Temporal lobe (tissue), 2 donors: ENCODE measurements around the genes ANKRD1 and PCGF5.

DNA sequence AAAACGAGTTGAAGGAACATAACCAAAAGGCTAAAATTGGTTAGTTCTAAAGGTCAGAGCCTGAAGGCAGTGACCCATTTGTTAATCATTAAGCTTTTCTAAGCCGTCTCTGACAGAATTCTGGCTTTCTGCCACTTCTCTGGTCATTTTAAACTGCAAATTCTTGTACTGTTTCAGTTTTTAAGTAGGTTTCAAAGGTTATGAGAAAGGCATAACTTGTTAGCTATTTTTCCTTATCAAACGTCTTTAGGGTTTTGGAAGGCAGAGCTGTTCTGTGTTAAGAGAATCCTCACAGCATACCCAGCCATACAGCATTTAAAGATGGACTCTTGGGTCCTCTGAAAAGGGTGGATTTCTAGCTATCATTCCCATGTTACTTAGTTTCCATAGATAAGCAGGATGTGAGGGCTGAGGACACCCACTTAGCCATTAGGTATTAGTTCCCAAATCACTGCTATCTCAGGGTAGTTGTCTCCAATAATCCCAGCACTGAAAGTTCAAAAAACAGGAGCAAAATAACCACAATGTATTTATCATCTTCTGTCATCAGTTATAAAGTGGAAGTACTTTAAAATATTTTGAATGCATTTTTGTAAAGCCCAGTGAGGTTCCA is 196.7 kb downstream of the RNLS start:
- RAMPAGE, long total RNA = no peak

DNA sequence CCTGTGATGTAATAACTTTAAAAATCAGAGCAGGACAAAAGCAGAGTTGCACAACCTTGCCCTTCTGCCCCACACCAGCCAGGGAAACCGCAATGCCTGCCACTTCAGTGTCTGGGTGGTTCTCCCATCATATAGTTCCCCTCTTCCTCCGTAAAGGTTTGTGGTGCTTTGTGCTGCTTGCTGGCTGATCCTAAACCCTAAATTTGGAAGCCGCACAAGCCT is 9.8 kb upstream of the LIPM start:
- RAMPAGE, long total RNA = no peak

- RAMPAGE, long total RNA = no peak
These were observed 2.6 kb downstream of the STAMBPL1 start for GRCh38 chr10:88882618-88883049.

- RAMPAGE, long total RNA = no peak
These were observed 21.6 kb downstream of the STAMBPL1 start for GRCh38 chr10:88901497-88902254.

DNA sequence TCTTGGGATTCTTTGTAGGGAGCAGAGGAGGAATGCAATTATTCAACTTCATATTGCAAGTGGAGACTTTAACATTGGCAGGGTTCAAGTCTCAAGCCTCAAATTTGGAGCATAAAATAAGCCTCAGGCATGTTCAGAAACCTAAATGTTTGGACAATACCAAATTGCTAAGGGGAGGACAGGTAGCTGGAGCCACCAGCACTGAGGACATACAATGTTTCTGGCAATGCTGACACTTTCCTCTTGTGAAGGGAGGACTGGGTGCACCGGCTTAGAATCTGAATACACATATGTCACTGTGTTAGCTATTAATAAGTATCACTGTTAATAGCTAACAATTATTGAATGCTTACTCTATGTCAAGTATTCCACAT is 12.2 kb downstream of the ACTA2 start:
- RAMPAGE, long total RNA = no peak

DNA sequence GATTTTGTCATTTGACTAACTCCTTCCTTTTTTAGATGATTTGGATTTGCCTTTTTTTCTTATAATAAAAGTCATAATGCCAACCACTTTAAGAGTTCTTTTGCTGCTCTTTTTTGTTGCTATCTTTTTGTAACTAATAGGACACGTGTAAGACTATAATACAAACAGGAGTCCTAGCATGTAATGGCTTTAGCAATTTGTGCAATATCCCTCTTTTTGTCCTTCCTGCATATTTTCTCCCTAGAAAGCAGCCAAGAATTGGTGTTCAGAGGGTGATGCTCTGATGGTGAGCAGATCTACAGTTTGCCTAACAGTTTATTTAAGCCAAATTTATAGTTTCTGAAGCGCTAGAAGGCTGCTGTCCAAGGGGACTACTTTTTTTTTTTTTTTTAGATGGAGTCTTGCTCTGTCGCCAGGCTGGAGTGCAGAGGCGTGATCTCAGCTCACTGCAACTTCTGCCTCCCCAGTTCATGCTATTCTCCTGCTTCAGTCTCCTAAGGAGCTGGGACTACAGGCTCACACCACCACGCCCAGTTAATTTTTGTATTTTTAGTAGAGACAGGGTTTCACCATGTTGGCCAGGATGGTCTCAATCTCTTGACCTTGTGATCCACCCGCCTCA is 18.9 kb upstream of the FAS start:
- RAMPAGE, long total RNA = no peak

- RAMPAGE, long total RNA = no peak
These were observed 617 bp downstream of the LIPA start for GRCh38 chr10:89250648-89251668.

- RAMPAGE, long total RNA = no peak
These were observed 18.6 kb upstream of the LIPA start for GRCh38 chr10:89270119-89270542.

DNA sequence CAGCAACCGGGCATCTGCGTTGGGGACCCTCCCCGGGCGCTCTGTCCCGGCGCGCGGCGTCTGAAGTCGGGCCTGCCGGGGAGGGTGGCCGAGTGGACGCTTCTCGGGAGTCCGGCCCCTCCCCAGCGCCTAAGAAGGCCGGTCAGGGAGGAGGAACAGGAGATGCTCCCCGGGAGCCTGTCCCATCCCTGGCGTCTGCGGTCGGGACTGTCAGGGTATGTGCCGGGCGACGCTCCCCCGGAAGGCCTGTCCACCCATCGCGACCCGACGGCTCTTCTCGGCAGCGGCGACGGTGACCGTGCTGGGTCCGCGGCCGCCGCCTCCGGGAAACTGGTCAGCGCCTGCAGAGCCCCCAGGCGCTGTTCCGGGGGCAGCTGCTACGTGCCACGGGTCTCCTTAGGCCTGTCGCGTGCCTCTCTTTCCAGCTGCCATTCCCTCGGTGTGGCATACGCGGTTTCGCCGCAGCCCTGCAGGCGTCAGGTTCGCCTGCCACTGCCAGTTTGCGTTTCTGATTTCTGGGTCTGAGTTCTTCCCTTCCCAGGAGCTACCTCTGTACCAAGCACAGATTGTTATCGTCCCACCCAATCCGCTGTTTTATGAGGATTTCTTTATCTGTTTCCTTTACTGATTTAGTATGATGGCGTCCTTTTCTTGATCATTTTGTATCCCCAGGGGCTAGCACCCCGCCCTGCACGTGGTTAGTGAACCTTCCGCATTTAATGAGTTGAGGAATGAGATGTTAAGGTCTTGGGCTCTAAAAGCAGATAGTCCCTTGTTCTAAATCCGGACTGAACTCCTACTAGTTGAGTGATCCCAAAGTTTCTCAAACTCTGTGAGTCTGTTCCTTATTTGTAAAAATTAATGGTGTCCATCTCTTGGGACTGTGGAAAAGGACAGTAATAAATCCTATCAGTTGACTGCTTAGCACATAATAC is 824 bp downstream of the IFIT5 start:
- RAMPAGE, long total RNA = no peak

DNA sequence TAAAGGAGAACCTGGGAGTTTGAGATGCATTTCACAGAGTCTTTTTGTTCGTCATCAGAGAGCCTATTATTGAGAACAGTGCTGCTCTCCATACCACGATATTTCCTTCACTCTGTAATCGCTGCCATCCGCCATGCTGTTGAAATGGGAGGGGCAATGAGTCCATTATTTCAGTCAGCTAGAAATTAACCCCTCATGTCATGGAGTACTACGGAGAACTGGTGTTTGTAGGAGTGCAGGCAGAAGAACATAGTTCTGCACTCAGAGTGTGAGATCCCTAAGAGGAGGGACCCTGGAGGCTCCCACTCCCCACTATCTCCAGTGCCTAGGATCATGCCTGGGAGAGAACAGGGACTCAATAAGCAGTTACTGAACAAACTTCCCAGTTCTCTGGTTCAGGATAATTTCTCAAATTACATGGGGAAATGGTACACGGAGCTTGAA is 59.2 kb downstream of the SLC16A12 start:
- RAMPAGE, long total RNA = no peak

DNA sequence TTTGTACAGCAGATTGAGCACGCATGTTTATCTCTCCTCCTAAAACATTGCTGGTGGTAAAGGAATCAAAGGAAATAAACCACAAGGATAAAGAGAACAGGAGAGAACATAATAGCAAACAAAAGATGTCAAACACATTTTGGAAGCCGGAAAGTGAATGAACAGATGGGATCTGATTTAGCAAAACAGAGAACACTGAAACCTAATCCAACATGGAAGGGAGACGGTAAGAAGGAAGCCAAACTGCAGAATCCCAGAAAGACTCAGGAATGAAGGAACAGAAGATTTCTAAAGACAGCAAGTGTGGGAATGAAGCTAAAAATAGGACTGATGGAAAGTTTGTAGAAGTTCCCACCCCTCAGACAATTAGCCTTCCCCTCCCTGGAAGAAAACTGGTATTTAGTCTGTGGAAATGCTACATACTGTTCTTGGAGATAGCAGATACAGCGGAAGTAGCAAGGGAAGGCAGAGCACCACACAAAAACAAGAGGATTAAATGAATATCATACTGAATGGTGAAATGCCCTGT is 40.8 kb downstream of the SLC16A12 start:
- RAMPAGE, long total RNA = no peak

DNA sequence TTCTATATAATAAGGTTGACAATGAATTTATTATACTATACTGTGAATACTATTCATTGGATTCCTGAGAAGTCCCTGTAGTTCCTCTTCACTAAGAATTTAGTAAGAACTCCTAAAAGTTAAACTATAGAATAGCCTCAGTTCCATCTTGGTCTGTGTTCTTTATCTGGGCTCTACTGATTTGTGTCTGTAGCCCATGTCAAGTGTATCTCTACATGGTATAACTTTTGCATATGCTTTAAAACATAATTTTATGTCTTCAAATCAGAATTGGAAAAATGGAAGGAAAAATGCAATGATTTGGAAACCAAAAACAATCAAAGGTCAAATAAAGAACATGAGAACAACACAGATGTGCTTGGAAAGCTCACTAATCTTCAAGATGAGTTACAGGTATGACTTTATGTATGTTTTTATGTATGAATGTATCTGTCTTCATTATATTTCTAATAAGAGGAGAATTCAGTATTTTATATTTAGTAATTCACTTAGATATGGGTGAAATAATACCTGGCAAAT is 51.0 kb downstream of the KIF20B start:
- RAMPAGE, long total RNA = no peak

DNA sequence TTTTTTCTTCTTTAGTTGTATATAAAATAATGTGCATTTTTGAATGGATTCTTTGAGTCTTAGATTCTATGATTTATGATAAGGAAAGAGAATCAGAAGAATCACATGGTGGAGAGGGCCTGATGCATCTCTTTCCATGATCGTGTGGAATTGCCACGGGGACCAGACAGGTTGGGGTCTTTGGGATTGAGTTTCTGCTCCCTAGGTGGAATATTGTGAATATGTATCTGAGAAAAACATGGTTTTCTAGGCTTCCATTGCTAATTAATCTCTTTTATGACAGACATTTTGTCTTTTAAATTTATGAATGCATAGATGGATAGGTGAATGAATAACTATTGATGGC is 444.1 kb downstream of the KIF20B start:
- RAMPAGE, long total RNA = no peak

- RAMPAGE, long total RNA = no peak
These were observed at the start of gene ANKRD1 for GRCh38 chr10:90920850-90921505. ANKRD1 (minus strand) TSS chr10:90921087.

GRCh38 chr10:91006465-91006834 is 85.6 kb upstream of the ANKRD1 start:
- RAMPAGE, long total RNA = no peak

- RAMPAGE, long total RNA = no peak
These were observed 27.0 kb upstream of the PCGF5 start for GRCh38 chr10:91193542-91193821.

GRCh38 chr10:91219945-91220985 is at the start of gene PCGF5:
PCGF5 (plus strand) TSS chr10:91220663.
- RAMPAGE, long total RNA = no peak

DNA sequence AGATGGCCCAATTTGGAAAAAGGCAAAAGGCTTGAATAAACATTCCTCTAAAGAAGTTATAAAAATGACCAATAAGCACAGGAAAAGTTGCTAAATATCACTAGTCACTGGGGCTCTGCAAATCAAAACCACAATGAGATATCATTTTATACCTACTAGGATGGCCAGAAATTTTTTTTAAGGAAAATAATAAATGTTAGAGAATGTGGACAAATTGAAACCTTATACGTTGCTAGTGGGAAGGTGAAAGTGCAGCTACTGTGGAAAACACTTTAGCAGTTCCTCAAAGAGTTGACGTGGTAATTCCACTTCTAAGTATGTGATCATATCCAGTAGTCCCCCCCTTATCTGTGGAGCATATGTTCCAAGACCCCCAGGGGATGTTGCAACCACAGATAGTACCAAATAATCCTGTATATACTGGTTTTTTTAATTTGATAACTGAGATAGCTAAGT is 36.7 kb downstream of the PCGF5 start:
- RAMPAGE, long total RNA = no peak

GRCh38 chr10:91411135-91411483 is 965 bp downstream of the HECTD2 start:
- RAMPAGE, long total RNA = no peak

DNA sequence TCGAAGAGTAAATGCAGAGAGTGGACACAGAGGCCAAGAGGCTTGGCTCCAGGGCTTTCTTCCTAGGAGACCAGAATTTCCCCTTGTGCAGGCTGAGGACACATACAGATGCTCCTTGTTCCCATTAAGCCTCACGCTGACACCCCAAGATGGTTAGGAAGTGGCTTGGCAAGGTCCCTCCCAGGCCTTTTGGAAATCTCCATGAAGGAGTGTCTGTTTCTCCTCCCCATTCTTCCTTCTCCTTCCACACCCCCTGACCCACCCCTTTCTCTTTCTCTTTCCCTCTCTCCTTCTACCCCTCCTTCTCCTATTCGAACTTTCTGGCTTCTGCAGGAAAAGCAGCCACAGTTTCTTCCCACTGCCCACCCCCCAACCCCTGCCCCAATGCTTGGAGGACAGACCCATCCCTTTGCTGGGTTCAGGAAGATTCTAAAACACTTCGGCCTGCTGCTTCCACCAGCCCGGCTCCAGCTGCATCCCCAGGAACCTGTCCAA is 80.6 kb downstream of the PPP1R3C start:
- RAMPAGE, long total RNA = no peak